Measurements from ENCODE around the genes USP17L17, USP17L26 and SLC2A9.

GRCh38 chr4:8192521-8193355, 6.4 kb upstream of the SH3TC1 start:
- PRO-cap, 10 experiments, result peak in 1 of 10 experiments; most common plus-strand start chr4:8192899 (in 1)

DNA sequence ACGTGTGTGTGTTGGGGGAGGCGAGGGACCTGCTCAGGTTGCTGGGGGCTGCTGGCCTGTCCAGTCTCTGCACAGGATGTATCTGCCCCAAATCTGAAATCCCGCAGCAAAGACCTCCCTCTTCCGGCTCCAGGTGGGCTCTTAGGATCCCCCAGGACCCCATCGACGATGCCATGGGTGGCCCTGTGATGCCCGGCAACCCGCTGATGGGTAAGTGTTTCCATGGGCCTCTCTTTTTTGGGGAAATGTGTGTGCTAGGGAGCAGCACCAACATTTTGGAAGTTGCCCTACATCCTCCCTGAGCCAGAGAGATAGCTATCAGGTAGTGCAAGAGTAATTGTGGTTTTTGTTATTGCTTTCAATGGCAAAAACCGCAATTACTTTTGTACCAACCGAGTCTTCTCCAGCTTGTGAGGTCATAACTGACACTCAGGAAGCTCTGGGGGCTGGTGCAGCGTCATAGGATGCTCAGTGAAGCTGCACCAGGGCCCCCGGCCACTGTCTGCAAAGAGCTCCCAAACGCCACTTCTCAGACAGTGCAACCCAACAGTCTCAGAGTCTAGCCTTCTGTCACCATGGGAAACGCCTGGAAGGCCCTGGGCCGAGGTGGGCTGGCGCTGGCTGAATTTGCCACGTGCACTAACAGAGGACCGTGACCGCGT, 19.2 kb downstream of the SH3TC1 start:
- PRO-cap, 10 experiments, result no peak in any of the 10 experiments

GRCh38 chr4:8384712-8385140, 55.8 kb downstream of the ACOX3 start:
- PRO-cap, 10 experiments, result no peak in any of the 10 experiments

GRCh38 chr4:8391777-8392554, 48.6 kb downstream of the ACOX3 start:
- PRO-cap, 10 experiments, result no peak in any of the 10 experiments

DNA sequence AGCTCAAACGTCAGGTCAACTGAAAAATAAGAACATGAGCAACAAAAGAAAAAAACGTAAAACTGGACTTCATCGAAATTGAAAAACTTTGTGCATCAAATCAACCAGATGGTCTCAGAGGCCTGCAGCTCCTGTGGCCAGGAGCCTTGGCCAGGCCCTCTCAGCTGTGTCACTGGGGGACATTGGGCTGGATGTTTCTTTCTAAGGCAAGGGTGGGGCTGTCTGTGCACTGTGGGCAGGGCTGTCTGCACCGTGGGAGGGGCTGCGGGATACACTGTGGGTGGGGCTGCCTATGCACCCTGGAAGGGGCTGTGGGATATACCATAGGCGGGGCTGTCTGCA, 31.4 kb downstream of the ACOX3 start:
- PRO-cap, 10 experiments, result peak in 1 of 10 experiments; most common minus-strand start position 174 of the sequence (in 1)

DNA sequence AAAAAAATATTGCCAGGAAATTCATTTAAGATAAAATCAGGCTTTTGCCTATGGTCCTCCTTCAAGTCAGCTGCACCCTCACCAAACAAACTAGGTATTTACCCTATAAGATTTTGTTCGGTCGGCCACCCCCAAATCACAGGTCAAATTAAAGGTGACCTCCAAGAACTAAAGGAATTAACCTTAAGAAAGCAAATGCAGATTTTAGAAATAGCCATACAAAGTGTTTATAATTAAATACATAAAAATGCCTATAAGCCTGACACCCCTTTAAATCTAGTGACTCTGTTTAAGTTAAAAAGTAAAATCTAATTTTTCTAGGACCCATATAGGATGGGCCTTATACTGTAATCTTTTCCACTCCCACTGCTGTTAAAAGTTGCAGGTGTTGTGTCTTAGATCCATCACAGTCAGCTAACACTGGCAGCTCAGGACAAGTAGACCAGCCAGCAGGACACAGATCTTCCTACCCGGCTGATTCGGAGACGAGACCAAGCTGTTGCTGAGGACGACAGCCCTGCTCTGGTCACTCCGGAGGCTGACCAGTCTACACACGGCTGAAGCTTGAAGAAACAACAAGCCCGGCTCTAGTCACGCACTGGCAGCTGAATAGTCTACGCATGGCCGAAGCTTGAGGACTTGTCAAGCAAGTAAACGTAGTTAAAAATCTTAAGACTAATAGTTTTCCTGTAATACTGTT, 2.0 kb downstream of the ACOX3 start:
- PRO-cap, 10 experiments, result peak in 1 of 10 experiments; most common plus-strand start position 550 of the sequence (in 1); most common minus-strand start position 476 of the sequence (in 1)

- PRO-cap, 10 experiments, result no peak in any of the 10 experiments
These were observed 2.3 kb downstream of the TRMT44 start for GRCh38 chr4:8442798-8443418.

- PRO-cap, 10 experiments, result no peak in any of the 10 experiments
These were observed 32.1 kb downstream of the TRMT44 start for GRCh38 chr4:8472702-8472983.

DNA sequence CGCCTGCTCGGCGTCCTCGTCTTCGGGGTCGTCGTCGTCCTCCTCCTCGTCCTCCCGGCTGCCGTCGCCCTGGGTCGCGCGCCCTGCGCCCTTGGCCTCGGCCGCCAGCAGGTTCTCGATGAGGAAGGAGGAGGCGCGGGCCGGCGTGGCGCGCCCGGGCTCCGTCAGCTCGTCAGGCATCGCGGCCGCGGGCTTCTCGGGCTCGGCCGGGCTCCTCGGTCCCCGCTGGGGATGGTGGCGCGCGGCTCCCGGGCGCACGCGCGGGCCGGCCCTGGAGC, 265 bp downstream of the HMX1 start:
- PRO-cap, 10 experiments, result peak in 1 of 10 experiments; most common minus-strand start position 171 of the sequence (in 1)

GRCh38 chr4:9151966-9152985, 17.9 kb upstream of the FAM90A26 start:
- PRO-cap, 10 experiments, result peak in 8 of 10 experiments; most common minus-strand start chr4:9152582 (in 7)

DNA sequence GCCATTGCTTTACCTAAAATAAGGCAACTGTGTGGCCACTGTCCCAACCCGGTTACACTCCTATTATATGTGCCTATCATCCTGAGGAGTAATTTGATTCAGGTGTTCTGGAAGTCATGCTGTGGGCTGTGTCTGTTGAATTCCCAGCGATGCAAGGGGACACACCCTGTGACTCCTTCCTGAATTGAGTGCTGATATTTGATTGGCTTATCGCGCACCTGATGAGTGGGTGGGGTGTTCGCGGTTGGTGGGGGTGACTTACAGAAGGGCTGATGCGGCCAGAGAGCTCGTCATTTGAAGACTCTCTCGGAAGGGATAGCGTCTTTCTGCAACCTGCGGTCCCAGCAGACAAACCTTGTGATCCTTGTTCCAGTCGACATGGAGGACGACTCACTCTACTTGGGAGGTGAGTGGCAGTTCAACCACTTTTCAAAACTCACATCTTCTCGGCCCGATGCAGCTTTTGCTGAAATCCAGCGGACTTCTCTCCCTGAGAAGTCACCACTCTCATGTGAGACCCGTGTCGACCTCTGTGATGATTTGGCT, at the start of gene USP17L17:
Gene USP17L17, plus strand, starts transcription at position 379 of the 546 bp plus-strand sequence.
- PRO-cap, 10 experiments, result no peak in any of the 10 experiments

DNA sequence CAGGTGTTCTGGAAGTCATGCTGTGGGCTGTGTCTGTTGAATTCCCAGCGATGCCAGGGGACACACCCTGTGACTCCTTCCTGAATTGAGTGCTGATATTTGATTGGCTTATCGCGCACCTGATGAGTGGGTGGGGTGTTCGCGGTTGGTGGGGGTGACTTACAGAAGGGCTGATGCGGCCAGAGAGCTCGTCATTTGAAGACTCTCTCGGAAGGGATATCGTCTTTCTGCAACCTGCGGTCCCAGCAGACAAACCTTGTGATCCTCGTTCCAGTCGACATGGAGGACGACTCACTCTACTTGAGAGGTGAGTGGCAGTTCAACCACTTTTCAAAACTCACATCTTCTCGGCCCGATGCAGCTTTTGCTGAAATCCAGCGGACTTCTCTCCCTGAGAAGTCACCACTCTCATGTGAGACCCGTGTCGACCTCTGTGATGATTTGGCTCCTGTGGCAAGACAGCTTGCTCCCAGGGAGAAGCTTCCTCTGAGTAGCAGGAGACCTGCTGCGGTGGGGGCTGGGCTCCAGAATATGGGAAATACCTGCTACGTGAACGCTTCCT, at the start of gene USP17L26:
Gene USP17L26, plus strand, starts transcription at position 280 of the 562 bp plus-strand sequence.
- PRO-cap, 10 experiments, result no peak in any of the 10 experiments

- PRO-cap, 10 experiments, result peak in 6 of 10 experiments; most common plus-strand start chr4:9500557 (in 5)
These were observed 56.2 kb downstream of the DEFB131A start for GRCh38 chr4:9500366-9500781.

DNA sequence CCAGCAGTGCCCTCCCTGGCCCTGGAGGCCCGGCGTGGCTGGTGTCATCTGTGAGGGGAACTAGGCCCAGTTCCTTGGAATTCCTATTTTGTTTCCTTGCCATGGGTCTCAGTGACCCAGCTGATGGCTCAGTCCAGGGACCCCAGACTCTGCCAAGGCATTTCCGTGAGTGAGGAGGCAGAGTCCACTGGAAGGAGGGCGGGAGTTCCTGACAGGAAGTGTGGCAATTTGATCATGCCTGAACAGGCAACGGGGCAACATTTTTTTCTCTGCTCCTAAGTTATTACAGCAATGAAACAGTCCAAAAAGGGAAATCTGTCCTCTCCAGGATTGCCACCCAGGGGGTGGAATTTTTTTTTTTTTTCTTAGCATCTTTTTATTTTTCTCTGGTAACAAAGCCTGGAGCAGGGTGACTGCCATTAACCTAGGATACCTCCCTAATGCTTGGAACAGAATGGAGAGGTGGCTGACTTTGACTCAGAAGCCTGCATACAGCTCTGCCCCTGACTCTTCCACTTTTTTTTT, at the start of gene SLC2A9:
Gene SLC2A9, minus strand, starts transcription at position 171 of the 525 bp plus-strand sequence.
- PRO-cap, 10 experiments, result peak in 1 of 10 experiments; most common minus-strand start position 157 of the sequence (in 1)

- PRO-cap, 10 experiments, result no peak in any of the 10 experiments
These were observed 39.2 kb downstream of the WDR1 start for GRCh38 chr4:10077347-10077840.

- PRO-cap, 10 experiments, result no peak in any of the 10 experiments
These were observed 17.8 kb downstream of the WDR1 start for GRCh38 chr4:10098691-10099212.

GRCh38 chr4:10174216-10174724, 57.7 kb upstream of the WDR1 start:
- PRO-cap, 10 experiments, result peak in 1 of 10 experiments; most common plus-strand start chr4:10174615 (in 1); most common minus-strand start chr4:10174387 (in 1)

DNA sequence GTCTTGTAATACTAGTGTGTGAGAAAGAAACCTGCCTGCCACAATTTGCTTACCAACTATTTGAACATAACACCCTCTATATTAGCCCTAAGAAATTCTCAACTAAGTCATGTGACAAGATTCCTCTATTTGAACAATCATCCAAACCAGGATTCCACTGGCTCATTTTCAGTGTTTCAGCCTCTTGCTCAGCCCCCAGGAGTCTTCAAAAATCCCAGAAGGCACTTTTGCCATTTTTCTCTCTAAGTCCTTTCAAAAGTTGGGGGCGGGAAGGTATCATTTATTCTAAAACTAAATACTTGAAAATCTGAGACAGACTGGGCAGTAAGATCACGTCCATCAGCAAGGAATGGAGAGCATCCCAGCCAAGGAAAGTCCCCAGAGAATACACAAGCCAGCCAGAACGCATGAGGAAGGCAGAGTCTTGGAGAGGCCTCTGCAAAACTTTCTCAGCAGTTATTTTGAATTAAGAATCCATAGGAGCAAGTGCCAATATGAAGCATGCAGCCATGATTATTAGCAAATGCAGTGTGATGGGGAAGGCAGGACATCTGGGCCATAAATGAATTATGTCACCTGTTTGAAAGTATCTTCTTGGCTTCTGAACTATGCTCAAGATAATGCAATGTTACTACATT, 7.4 kb downstream of the ZNF518B start:
- PRO-cap, 10 experiments, result peak in 1 of 10 experiments; most common plus-strand start position 255 of the sequence (in 1)

- PRO-cap, 10 experiments, result no peak in any of the 10 experiments
These were observed 4.1 kb upstream of the ZNF518B start for GRCh38 chr4:10461185-10461866.

DNA sequence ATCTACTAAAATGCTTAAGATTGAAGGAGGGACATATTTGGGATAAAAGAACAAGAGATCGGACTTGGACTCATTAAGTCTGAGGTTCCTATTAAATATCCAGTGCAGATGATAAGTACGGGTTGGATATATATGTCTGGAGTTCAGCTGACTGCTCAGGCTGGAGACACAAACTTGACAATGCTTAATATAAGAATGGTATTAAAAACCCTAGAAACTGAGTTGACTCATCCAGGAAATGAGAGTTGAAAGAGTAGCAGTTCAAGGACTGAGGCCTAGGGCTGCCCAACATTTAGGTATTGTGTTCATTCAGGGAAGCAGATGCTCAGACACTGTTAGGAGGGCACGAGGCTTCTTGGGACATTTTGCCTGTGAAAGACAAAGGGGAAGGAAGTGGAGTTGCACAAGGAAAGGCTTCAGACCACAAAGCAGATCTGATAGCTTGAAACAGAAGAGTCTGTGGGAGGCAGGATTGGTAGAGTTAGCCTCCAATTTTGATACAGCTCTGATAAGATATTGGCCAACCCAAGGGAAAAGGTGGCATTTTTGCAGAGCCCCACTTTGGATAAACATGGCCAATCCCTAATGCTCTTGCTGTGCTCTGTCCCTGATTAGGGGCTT, 52.0 kb upstream of the HS3ST1 start:
- PRO-cap, 10 experiments, result no peak in any of the 10 experiments

Measured in Metastatic Breast Carcinoma in the Brain (tissue), 10 donors.